Subcutaneous preadipocyte (primary cell): ENCODE data around the gene PRKAR1B.

DNA sequence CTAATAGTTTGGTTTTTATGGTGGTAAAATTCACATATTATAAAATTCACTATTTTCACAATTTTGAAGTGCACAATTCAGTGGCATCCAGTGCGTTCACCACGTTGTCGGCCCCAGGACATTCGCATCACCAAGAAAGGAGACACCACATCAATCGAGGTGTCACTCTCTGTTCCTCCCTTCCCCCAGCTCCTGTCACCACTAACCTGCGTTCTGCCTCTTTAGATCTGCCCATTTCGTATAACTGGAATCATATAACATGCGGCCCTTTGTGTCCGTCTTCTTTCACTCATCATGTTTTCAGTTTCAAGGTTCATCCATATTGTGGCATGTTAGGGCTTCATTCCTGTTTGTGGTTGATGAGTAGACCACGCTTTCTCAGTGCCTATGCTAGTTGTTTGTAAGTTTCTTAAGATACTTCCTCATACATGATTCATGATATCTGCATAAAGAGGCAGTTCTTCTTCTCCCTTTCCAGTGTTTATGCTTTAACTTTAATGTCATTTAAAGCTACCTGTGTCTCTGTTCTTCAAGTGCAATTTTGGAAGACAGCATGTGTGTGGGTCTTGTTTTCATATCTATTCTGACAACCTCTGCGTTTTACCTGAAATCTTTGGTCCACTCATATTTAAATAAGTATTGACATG is 79.6 kb upstream of the FAM20C start:
- CAGE, long polyA plus RNA = no peak

DNA sequence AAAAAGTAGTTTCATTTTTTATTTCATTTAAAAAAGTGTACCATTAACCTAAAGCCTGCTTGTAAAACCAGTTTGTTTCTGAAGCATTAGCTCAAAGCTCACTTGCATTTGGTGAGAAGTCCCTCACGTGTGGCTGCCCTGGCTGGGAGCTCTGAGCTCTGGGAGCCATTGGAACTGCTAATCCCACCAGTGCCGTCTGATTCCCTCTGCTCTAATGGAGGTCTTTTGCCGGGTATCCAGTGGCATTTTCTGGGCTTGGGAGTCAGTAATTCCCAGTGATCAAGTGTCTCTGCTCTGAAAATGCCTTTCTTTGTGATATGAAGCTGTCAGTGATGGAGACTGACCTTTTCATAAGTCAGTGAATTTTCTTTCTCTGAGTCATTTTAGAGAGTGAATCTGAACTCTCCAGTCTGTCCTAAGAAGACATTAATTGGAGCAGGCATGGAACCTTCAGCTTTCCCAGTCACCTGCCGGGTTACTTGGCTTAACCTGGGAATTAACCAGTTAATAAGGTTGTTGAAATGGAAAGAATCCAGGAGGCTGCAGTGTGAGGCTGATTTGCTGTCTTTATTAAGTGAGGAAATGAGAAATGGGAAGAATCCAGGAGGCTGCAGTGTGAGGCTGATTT is 36.8 kb upstream of the FAM20C start:
- CAGE, long polyA plus RNA = no peak

DNA sequence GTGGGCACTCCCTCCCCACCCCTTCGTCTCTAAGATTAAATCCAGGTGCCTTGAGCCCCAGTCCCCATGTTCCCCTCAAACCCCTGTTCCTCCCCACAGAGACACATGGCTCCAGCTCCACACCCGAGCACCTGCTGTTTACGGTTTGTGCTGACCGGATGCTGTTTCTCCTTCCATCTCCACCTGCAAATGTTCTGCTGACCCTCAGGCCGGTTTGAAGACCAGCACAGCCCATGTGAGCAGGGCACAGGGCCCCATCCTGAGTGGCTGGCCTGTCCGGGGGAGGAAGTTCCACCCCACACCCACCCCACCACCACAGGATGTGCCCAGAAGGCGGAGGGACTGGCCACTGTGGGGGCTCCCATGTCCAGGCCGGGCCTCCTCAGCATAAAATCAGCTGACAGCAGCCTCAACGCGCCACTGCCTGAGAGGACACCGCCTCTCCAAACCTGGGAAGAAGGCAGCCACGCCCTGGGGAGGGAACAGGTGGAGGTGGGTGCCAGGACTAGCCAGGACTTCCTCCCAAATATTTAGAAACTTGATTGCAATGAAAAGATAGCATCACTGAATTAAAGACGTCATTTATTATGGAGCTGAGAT is 27.6 kb upstream of the FAM20C start:
- CAGE, long polyA plus RNA = no peak

GRCh38 chr7:184554-185062 is 7.8 kb upstream of the FAM20C start:
- CAGE, long polyA plus RNA = no peak

DNA sequence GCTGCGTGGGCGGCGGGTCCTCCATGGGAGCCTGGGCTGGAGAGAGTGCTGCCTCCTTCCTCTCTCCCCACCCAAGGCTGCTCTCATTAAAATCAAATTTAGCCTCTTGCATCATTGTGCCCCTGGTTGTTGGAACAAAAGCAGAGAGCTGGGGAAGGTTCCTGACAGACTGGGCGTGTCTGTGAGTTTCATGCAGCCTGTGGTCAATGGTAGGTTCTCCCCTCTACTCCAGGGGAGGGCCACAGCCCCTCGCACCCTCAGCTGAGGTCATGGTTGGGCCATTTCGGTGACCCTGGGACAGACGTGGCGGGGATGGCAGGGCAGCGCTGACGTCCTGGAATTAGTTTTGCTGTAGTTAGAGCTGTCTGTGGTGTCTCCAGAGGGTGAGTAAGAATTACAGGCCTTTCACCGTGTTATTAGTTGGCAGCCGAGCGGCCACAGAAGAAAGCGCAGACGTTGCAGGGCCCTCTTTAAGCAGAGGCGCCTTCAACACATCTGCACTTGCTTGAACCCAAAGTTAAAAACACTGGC is 2.6 kb downstream of the FAM20C start:
- CAGE, long polyA plus RNA = no peak

DNA sequence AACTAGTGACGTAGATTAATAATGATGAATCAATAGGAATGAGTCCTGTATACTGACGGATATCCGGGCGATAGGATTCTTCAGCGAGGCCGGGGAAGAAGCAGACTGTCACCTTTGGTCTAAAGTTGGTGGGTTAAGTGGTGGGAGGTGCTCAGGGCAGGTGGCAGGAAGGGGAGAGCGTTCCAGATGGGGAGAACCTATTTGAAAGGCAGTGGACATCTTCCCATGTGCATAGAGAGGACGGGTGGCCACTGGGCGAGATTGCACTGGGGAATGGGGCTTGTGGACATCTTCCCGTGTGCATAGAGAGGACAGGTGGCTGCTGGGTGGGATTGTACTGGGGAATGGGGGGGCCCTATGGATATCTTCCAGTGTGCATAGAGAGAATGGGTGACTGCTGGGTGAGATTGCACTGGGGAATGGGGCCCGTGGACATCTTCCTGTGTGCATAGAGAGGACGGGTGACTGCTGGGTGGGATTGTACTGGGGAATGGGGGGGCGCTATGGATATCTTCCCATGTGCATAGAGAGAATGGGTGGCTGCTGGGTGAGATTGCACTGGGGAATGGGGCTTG is 9.7 kb downstream of the FAM20C start:
- CAGE, long polyA plus RNA = no peak

- CAGE, long polyA plus RNA = no peak
Observed at GRCh38 chr7:228650-230126, 36.8 kb downstream of the FAM20C start.

- CAGE, long polyA plus RNA = no peak
Observed at GRCh38 chr7:235160-235564, 42.8 kb downstream of the FAM20C start.

DNA sequence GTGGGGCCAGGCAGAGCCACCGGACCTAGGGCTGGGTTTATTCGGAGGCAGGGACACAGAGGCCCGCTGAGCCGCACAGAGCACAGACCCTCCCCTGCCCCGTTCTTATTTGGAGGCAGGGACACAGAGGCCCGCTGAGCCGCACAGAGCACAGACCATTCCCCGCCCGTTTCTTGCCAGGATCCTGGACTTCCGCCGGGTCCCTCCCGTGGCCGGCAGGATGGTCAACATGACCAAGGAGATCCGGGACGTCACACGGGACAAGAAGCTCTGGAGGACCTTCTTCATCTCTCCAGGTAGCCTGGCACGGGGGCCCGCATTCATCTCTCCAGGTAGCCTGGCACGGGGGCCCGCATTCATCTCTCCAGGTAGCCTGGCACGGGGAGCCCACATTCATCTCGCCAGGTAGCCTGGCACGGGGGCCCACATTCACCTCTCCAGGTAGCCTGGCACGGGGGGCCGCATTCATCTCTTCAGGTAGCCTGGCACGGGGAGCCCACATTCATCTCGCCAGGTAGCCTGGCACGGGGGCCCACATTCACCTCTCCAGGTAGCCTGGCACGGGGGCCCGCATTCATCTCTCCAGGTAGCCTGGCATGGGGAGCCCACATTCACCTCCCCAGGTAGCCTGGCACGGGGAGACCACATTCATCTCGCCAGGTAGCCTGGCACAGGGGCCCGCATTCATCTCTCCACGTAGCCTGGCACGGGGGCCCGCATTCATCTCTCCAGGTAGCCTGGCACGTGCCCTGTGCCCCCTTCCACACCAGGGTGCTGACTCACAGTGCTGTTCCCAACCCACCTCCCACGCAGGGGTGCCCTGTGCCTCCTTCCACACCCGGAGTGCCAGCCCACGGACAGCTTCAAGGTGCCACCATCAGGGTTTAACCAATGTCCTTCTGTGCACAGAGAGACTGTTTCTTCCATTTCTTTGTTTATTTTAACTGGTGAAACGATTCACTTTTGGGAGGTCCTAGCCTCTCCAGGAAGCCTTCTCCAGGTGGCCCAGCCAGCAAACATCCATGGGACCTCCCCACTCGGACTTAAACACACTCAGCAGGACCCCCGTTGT is 41.5 kb upstream of the FOXL3 start:
- CAGE, long polyA plus RNA = no peak

DNA sequence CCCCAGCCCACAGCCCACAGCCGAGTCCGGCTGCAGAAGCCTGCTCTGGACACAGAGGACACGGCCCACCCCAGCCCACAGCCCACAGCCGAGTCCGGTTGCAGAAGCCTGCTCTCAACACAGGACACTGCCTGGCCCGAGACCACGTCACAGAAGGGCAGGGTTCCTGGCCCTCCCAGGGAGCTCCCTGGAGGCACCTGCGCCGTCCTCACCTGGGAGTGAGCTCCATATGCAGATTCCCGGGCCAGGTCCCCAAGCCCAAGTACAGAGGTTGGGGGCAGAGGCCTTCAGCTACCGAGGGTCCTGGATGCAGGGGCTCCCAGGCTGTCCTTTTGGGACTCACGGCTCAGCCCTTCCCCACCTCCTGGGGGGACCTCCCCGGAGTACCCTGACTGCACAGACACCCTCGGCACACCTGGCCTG is 23.8 kb upstream of the FOXL3 start:
- CAGE, long polyA plus RNA = no peak

DNA sequence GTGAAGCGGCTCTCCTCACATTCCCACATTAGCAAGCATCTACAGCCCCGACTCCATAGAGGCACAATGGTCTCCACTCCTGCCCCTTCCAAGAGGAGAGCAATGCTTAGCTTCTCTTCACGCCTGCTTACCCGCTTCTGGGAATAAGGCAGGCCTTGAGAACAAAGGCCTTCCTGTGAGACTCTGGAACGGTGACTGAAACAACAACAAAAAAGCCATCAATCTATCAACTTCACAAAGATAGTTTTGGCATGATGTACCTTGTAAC is 67.8 kb downstream of the FOXL3 start:
- CAGE, long polyA plus RNA = no peak

GRCh38 chr7:369709-370869 is 80.1 kb downstream of the FOXL3 start:
- CAGE, long polyA plus RNA = no peak

DNA sequence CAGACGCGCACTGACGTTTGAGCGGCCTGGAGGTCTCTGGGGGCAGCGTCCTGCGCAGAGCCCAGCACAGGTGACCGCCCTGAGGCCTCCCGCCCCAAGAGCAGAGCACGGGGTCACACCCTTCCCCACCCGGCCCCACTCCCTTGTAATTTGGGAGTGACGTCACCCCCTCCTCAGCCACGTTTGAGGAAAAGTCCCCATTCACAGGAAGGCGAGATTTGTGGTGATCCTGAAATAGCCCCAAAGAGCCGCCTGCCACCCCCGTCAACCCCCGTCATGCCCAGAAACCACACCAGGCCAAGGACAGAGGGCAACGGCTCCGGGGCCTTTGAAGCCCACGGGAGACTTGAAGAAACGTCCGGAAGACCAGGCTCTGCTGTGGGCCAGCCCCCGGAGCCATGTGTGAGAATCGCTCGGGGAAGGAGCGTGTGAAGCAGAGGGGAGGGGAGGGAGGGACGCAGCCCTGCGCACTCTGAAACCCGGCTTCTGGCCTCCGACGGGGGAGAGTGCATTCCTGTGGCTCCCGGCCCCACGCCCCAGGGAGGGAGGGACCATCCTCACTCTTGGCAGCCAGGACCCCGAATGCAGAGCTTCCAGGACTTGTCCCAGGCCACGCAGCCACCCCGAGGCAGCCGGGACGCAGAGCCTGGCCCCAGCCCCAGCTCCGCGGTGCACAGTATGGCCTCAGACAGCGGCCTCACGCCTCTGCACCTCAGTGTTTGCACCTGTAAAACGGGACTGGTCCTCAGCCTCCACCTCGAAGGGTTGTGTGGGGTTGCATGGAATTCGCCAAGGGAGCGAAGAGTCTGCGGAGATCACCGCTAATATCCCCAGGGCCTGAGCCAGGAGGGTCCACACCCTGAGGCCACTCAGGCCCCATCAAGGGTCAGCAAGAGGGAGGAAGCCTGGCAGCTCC is 67.5 kb downstream of the PDGFA start:
- CAGE, long polyA plus RNA = no peak

DNA sequence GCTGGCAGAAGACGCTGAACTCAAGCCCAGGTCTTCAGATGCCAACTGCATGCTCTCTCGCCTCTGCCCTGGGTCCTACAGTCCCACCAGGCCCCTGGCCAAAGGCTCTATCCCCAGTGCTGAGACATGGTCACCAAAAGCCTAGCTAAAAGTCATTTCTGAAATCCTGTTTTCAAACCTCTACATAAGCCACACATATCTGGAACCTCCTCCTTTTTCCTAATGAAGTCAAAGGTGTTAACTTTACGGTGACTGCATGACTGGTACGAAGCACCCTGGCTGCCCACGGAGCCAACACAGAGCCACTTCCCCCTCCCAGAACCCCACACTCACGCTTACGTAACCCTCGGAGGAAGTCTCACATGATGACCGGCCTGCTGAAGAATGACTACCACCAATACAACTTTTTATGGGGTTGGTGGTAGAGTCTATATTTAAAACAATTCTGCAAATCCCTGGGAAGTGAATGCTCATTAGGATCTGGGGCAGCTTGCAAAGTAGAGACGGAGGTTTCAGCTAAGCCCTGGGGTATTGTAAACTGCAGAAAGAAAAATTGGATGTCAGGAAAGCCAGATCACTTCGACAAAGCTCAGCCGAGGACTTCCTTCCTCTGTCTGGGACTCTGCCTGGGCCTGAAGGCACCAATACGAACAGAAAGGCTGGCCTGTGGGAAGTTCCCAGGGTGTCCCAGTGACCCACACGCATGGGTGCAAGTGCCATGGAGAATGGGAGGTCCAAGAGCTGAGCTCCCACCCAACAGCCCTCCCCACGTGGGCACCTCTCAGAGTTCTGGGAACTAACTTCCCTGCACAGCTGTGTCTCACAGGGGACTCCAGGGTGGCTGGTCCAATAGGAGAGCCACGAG is 50.8 kb downstream of the PDGFA start:
- CAGE, long polyA plus RNA = no peak

GRCh38 chr7:494189-494883 is 25.3 kb downstream of the PDGFA start:
- CAGE, long polyA plus RNA = no peak

DNA sequence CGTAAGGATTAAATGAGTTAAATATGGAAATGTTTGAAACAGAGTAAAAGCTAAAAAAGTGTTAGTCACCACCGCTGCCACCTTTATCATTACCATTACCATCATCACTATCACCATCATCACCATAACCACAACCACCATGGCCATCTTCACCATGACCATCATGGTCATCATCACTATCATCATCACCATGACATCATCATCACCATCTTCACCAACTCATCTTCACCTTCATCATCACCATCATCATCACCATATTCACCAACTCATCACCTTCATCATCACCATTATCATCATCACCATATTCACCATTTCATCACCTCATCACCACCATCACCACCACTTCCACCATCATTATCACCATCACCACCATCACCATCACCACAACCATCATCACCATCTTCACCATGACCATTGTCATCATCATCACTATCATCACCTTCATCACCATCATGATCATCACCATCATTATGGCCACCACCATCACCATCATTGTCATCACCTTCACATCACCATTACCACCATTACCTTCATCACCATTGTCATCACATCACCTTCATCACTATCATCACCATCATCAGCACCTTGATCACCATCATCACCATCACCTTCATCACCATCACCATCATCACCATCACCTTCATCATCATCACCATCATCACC is 46.5 kb upstream of the PDGFA start:
- CAGE, long polyA plus RNA = no peak

DNA sequence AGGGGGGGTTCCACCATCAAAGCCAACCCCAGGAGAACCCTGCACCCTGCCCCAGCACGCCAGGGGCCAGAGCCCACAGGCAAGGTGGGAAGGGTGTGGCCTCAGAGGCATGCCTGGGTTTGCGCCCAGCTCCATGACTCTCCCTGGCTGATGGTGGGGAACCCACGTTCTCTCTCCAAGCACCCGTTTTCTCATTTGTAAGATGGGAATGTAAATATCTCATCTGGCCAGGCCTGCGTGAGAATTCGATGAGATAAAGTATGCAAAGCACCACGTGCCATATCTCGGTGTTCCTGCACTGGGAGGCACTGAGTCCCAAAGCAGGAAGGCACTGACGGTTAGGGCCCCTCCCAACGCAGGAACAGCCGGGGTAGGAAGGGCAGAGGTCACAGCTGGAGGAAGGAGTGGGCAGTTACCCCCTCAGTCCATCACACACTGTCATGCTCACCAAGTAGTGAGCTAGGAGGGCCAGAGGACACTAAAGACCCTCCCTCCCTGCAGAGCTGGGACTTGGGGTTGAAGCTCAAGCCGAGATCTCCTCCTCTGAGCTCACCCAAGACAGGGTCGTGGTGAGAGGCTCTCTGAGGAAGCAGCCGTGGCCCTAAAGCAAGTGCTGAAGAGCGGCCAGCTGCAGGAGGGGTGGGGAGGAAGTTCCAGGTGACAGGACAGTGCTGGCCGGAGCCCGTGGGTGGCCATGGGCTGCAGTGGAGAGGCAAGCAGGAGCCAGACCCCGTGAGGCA is 27.3 kb upstream of the DNAAF5 start:
- CAGE, long polyA plus RNA = no peak

GRCh38 chr7:726835-727995 is at the start of gene PRKAR1B:
PRKAR1B (minus strand) TSS chr7:727281.
- CAGE, long polyA plus RNA = no peak

GRCh38 chr7:756480-757185 is 29.6 kb upstream of the PRKAR1B start:
- CAGE, long polyA plus RNA = no peak

- CAGE, long polyA plus RNA = no peak
Observed at GRCh38 chr7:821486-822351, 10.6 kb upstream of the SUN1 start.